AG08470 (cell line): ENCODE results near the genes LRRC7 and USP33.

DNA sequence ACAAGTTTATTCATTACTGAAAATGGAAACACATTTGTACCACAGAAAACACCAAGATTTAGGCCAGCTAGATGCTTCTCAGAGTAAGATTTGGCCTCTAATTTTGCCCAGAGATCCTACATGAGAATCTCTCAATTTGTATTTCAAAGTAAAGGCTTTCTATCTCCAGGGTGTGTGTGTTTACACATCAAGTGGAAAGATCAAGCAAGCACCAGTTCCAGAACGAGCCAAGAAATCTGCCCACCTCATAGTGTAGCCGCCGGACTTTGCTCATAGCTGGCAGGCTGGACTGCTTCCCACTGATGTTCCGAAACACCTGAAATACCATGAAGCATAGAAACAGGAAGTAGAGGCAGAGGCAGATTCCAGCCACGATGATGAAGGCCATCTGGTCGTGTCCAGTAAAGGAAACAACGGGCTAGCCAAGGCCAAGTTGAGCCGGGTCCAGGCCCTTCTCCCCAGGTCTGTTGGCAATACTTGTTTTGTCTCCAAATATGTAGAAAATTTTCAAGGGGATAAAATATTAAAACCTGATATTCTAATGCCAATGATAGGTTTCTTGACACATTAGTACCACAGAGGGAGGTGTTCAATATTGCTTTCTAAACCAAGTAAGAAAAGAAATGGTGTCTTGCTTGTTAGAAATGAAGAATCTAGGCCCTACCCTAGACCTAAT, 86.6 kb downstream of the WLS start:
- RRBS: no CpG with 5 or more reads among the region's 8 CpGs

DNA sequence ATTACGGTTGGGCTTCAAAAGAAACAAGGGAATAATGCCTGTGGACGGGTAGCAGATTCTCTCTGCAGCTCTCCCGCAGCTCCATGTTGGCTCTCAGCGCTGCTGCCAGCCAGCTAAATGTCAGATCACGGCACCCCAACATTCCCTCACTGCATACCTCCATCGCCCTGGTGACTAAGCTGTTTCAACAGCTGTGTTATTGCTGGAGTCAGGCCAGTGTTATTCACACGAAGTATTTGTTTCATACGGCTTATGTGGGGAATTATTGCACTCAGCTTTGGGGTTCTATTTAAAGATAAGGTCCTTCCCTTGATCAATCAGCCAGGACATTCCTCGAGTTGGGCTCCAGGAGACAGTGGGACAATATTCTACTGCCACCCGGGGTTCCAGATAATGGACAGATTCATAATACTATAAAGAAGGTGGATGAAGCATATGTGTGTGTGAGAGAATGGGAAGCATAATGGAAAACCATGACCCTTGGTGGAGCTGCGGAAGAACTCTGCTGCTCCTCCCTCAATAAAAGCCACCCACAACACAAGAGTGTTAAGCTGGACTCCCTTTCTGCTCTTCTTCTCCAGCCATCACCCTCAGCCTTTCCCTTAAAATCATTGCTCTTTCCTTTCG, 58.1 kb downstream of the WLS start:
- RRBS: no CpG with 5 or more reads among the region's 12 CpGs

DNA sequence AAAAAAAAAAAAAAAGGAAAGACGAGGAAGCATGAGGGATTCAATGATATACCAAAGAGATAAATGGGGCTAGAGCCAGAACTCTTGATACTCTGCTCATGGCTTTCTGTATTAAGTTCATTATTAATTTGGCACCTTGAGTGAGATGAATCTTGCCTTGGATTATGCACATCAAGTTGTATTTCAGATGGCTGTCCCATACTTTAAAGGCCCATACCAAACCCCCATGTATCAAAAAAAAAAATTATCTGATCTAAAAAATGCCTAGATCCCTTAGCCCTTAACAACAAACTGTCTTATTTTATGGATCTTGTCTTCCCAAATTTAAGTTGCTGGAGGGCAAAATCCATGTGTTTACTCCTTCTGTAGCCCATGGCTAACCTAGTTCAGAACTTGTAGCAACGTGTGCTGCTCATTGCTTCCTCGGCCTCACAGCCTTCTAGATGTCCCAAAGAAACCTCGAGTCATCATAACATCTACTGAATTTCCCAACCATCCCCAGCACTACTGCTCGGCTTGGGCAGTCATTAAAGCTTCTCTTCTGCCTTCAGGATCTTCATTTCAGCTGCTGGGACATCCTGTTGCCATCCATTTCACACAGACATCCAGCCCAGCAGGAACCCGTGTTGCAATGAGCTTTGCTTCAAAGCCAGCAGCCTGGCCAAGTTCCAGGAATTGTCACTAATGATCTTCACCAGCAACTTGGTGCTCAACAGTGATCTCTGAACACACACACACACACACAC, 18.7 kb downstream of the WLS start:
- RRBS: no CpG with 5 or more reads among the region's 6 CpGs

DNA sequence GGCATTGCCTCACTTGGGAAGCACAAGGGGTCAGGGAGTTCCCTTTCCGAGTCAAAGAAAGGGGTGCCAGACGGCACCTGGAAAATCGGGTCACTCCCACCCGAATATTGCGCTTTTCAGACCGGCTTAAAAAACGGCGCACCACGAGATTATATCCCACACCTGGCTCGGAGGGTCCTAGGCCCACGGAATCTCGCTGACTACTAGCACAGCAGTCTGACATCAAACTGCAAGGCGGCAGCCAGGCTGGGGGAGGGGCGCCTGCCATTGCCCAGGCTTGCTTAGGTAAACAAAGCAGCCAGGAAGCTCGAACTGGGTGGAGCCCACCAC, 426.8 kb upstream of the DEPDC1 start:
- RRBS: no CpG with 5 or more reads among the region's 15 CpGs

- RRBS: 2% methylated on average over 5 of the region's 58 CpGs
These were observed at the start of gene LRRC7 for GRCh38 chr1:69567692-69568391. Gene LRRC7 (plus strand): TSS chr1:69567922.

DNA sequence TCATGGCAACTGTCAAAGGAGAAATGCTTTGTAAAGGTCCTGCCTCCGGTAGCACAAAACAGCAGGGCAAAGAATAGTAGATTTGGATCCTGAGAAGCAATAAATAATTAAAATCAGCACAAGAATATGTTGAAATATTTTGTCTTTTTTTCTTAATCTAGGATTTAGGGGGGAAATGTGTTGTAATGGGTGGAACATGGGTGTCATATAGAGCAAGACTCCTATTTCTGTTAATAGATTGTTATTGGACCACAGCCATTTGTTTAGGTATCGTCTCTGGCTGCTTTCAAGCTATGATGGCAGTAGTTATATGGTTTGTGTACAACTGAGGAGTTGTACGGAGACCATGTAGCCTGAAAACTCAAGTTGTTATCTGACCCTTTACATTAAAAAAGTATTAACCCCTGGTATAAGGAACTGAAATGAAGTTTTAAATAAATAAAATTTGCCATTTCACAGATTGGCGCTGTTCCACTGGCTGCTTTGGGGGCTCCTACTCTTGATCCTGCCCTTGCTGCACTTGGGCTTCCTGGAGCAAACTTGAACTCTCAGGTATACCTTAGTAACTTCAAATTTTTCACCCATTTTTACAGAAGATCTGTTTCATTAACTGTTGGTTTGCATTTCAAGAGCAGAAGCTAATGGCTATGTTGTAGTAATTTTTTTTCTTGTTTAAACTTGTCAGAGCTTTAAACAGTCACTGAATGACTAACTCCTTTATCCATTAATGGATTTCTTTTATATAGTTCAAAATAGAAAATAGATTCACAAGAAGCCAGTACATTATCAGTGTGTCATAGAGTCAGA, 13.3 kb downstream of the SRSF11 start:
- RRBS: no CpG with 5 or more reads among the region's 4 CpGs

DNA sequence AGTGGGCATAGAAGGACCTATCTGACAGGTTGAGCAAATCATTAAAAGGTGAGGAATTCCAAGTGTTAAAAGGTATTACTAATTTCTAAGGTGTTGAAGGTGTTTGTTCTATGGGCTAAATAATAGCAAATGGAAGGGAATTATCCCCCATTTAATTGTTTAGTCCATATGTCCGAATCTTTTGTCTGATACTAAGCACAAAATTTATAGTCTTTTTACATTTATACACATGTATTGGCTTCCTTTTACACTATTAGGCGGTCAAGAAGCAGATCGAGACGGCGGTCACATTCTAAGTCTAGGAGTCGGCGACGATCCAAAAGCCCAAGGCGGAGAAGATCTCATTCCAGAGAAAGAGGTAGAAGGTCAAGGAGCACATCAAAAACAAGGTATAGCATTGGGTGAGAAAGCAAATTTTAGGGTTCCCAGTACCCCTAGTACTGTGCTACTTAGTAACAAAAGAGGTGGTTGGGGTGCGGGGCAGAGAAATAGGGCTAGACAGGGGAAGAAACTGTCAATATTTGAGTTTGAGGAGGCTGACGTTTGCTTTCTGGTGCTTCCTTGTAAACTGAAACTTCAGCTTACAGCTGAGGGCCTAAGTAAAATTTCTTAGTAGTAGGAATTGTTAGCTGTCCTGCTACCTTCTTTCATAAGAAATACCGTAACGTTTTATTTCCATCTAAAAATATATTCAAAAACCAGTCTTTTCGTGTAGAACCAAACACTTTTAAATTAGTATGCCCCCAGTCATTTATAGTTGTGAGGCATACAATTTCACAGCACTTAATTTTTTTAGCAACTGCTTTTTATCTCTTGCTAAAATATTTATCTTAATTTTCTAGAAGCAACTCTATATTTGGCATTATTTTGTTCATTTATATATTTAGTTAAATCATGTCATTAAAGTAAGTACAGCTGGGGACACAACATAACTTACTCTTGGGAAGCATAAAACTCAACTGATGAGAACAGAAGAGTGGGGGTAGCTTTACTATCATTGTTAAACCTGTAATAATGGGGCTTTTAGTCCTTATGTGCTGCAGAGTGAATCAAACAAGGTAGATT, 23.6 kb downstream of the SRSF11 start:
- RRBS: no CpG with 5 or more reads among the region's 14 CpGs

DNA sequence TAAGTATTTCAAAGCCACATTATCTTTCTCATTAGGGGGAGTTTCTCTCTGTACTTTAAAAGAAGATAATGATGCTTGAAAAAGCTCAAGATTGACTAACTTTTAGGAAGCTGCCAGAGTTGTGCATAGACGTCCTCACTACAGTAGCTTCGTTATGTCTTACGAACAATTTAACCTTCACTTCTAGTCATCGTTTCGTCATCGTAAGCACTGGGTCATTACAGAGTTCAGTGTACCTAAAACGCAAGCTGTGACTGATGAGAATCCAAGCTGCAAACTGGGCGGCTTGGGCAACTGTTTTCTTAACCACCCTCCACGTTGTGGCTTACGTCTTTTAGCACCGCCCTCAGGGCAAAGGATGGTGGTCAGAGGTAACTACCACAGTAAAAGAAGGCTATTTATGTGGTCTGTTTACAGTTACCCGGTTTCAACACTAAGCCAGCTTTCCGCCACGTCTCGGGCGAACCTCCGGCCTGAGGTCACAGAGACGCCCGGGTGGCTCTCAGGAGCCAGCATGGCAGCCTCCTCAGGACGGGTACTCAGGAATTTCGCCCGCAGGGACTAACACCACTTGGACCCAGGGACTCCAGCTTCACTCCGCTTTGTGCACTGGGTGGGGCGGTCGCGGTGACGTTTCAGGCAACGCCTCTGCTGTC, 447 bp upstream of the CTH start:
- RRBS: no CpG with 5 or more reads among the region's 28 CpGs

GRCh38 chr1:71056108-71057387, 8.9 kb upstream of the PTGER3 start:
- RRBS: no CpG with 5 or more reads among the region's 9 CpGs

DNA sequence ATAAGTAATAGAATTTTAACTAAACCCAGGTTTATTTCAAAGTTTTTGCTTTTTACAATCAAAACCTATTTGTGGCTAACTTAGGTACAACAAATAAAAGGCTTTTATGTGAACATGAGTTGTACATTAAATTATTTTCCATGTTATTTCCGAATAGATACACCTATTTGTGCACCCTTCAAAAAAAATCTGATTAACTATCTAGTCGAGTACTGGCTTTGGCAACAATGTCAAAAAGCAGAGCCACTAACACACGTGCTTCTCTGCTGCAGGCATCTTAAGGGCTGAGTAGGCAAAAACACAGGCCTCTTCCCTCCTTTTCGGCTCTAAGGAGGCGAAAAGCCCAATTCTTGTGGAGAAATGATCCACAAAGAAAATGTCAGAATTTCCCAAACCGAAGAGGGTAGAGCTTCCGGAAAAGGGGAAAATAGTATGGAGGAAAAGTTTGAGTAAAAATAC, 774 bp downstream of the ZRANB2 start:
- RRBS: no CpG with 5 or more reads among the region's 7 CpGs

DNA sequence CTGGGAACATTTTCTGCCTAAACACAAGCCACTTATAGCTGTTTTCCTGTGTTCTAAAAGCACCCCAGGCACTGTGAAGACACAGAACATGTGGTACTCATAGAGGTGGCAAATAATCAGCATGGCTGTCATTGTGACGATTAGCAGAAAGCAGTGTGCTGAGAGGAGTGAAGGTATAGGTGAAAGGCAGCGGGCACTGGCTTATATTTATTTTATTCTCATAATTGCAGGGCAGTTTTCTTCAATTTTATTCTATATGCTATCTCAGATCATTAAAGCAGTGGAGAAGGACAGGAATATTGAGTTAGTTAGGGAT, 119.5 kb downstream of the LRRC53 start:
- RRBS: no CpG with 5 or more reads among the region's 2 CpGs

DNA sequence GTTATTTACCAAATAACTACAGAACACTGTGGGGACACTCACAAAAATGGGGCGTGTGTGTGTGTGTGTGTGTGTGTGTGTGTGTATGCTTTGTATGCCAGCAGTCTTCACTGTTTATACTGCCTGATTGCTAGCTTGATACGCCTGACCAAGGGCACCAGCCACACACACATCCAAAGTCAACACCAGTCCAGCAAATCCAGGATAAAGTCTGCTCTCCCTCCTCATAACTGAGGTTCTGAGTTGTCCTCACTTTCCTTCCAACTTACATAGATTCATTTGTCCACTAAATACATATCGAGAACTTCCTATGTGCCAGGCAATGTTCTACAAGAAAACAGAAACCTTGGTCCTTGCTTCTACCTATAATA, 79.4 kb downstream of the ERICH3 start:
- RRBS: no CpG with 5 or more reads among the region's 3 CpGs

DNA sequence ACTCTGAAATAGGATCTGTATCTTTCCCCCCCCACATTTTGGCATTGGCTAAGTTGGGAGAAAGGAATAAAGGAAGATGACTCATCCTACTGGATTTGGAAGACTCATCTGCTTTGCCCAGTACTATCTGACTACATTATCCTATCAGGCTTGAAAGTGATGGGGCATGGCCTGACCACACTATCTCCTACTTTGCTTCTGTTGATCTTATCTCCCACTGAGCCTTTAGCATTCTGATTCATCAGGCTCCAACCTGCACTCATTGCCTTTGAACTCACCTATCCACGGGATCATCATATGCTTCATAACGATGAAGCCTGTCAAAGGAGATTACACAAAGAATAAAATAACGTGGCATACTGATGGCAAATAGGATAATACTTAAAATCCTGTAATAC, 2.7 kb downstream of the CRYZ start:
- RRBS: no CpG with 5 or more reads among the region's 3 CpGs

DNA sequence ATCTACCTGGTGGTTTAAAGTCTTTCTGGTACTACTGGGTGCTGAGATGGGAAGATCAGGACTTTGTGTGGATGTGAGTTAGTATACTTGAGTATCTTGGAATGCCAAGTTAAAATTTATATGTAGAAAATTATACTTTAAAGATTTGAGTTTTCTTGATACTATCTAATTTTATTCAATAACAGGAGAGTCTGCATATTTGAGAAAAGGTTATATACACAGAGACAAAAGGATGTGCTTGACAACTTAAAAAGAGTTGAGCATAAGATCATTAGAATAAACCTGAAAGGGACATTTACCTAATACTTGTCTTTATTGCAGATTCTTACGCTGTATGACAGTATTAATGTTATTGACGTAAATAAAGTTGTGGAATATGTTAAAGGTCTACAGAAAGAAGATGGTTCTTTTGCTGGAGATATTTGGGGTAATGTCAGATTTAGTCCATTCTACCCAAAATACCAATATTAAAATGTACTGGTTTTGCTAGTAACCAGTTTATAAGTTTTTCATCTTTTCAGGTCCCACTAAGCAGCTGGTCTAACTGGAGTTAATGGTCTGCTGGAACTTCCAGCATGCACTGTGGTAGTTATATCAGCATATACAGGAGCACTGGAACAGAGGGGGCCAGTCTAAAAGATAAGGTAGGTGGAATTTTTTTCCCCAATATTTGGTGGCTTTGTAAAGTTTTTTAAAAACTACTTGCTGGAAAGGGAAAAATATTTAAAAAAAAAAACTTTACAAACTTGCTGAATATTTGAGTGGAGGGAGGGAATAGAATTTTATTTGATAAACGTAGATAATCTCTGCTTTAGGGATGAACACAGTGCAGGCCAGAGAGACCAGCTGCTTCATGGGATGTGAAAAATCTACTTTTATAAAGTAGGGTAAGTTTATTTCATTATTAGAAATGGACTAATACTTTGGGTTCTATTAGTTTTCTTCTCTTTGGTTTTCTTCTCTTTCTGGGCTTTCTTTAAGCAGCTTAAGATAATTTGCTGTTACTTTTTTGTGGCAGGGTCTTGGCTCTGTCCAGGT, 3.9 kb downstream of the RABGGTB start:
- RRBS: no CpG with 5 or more reads among the region's 3 CpGs

DNA sequence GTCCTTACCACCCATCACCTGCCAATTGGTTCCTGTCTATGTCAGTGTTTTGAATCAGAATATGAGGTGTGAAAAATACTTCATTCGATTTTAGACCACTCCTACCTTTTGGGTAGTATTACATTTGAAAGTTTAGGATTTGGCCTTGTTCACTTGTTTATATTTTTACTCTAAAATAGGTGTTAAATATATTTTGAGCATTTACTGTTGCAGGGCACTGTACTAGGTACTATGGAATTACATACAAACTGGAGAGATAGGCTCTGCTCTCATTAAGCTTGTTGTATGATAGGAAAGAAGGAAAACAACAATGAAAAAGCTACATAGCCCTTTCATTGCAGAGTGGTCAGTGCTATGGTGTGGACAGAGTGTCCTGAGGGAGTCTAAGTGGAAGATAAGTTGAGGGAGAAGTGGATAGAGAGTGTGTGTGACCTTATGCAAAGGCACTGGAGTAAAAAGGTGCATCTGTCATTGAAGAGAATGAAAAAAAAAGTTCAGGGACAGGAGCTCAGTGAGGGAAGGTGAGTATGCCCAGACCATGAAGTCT, 41.3 kb downstream of the ST6GALNAC3 start:
- RRBS: no CpG with 5 or more reads among the region's 1 CpG

DNA sequence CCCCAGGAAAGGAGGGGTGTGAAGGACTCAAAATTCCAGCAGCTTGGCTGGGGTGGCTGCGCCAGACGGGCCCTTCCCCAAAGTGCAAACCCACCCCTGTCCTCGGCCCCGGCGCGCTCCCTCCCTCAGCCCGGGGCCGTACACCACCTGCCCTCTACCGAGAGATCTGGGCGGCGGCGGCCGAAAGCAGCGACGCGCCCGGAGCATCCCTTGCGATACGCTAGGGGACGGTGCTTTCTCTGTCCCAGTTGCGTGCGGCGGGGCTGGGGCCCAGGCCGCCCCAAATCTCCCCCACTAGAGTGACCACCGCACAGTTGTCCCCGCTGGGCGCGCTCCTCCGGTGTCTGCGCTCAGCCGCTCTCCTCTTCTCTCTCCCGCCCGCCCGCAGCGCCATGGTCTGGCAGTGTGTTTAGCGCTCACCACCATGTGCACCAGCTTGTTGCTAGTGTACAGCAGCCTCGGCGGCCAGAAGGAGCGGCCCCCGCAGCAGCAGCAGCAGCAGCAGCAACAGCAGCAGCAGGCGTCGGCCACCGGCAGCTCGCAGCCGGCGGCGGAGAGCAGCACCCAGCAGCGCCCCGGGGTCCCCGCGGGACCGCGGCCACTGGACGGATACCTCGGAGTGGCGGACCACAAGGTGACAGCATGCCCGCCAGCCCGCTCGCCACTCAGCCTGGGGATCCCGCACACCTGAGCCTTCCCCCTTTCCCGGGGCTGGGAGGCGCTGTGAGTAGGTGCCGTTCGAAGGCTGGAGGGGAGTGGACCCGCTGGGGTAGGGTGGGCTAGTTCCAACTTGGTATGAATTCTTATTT, 1.0 kb downstream of the ST6GALNAC5 start:
- RRBS: 2% methylated on average over 11 of the region's 65 CpGs

DNA sequence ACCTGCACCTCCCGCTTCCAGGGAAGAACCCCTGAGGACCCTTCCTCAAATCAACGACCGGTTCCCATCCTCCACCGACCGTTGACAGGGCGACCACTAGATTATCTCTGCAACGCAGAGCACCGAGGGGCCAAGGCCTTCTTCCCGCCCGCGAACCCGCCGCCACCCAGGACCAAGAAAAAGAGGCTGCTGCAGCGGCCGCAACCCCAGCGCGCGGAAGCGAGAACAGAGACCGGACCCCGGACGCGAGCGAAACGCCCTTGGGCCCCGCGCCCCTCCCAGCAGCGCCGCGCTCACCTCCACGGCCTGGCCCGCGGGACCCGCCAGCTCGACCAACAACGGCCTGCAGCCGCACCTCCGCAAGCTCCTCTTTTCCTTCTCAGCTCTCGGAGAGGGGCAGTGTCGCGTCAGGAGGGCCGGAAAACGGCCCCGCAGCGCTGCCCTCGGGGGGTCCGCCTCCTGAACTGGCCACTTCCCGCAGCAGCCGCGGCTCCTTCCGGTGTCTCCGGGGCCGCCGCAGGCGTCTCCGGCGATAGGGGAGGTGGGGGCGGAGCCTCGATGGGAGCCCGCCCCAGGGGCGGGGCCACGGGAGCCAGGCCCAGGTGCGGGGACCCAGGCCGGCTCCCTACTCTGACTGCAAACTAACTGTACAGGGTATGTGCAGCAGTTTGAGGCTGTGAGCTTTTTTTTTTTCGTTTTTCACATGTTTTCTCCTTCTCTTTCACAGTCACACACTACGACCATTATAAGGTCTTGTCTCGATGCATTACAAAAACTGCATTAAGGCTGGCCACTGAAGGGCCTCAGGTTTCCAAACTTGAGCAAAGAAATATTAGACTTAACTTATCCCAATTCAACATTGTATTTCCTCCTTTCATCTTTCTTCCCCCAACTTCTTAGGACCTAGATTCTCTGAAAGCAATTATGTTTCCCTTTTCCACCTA, at the start of gene USP33:
Gene USP33 (minus strand): TSS at position 507 of the 944 bp plus-strand sequence.
- RRBS: 2% methylated on average over 13 of the region's 67 CpGs

GRCh38 chr1:77935567-77936069, 43.3 kb downstream of the FUBP1 start:
- RRBS: no CpG with 5 or more reads among the region's 2 CpGs

GRCh38 chr1:78003984-78004357, 768 bp upstream of the DNAJB4 start:
- RRBS: no CpG with 5 or more reads among the region's 2 CpGs